A673 (cell line): ENCODE measurements around a stretch of chr2.

GRCh38 chr2:134396417-134397060, 142.7 kb downstream of the MGAT5 start:
- PRO-cap = no peak

- PRO-cap = no peak
These were observed 1.3 kb downstream of the ACMSD start for GRCh38 chr2:134839719-134840052.

DNA sequence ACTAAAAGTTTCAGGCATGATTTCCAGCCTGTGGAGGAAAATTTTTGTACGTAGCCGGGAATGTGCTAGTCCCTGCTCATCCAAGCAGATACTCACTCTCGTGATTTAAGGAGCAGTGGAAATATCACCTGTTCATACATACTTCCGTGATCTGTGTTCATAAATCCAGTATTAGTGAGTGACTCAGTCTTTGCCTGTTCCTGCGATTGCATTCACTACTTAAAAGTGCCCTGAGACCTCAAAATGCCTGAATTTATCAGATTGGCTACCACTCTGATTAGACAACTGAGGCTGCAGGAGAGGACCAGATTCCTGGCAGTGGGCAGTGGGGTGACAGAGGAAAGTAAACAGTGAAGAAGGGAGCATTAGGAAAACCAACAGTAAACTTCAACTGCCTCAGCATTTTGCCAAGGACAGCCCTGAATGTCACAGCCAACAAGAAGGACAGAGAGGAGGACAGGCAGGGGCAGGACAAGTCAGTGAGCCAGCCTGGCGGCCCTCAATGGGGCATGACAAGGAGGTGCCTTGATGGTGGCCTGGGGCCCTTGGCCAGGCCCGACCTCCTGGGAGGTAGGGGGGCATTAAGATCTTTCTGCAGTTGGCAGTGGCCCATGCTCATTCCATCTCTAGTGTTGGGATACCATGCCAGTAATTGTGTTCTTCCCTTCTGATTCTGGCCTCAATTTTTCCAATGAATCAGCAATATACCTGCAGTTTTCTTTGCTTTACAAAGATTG, 24.2 kb downstream of the ACMSD start:
- PRO-cap = no peak

- PRO-cap = bidirectional peak, plus-strand start at chr2:134919019, minus-strand start at chr2:134919074
These were observed 296 bp downstream of the CCNT2 start for GRCh38 chr2:134918929-134919307.

DNA sequence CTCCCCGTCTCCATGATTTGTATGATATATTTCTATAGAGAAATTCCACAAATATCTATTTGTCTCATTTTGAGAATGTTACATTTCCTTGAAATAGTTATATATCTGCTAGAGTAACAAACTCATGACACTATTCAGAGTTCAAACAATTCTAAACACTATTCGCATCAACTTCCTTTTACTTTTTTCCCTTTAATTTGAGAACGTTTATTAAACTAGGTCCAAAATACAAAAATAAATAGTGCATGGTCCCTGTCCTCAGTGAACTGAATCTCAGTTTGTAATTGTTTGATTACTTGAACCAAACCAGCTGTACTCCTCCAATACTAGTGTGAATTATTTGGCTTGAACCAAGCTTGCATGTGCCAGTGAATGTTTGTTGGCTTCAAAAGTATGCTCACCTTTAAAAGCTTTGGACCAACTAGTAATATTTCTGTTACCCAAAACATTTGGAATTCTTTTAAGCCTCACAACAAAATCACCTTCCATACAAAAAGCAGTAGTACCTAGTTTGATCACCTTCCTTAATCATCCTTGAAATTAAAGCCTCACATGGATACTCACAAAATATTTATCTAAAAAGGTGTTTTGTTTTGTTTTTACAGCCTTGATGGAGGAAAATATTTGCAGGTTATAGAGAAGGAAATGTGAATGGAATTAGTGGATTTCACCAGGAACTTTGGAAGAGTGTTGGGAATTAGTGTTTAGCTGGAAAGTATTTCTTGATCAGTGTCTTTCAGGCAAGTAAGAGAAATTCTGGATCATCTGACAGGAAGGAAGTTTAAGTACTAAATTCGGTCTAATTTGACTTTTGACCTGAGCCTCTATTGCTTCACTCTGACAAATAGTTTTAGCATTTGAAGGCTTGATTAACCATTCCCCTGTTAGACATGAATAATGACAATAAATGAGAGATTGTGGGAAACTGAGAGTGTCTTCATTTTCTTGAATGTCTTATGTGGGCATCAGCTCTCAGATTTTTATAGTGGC, 15.7 kb downstream of the CCNT2 start:
- PRO-cap = no peak

DNA sequence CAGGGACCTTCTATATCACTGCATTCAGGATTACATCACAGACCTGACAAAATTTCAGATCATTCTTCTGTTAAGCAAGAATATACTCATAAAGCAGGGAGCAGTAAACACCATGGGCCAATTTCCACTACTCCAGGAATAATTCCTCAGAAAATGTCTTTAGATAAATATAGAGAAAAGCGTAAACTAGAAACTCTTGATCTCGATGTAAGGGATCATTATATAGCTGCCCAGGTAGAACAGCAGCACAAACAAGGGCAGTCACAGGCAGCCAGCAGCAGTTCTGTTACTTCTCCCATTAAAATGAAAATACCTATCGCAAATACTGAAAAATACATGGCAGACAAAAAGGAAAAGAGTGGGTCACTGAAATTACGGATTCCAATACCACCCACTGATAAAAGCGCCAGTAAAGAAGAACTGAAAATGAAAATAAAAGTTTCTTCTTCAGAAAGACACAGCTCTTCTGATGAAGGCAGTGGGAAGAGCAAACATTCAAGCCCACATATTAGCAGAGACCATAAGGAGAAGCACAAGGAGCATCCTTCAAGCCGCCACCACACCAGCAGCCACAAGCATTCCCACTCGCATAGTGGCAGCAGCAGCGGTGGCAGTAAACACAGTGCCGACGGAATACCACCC, 35.1 kb downstream of the CCNT2 start:
- PRO-cap = no peak

- PRO-cap = no peak
These were observed 42.7 kb downstream of the CCNT2 start for GRCh38 chr2:134961120-134961976.

DNA sequence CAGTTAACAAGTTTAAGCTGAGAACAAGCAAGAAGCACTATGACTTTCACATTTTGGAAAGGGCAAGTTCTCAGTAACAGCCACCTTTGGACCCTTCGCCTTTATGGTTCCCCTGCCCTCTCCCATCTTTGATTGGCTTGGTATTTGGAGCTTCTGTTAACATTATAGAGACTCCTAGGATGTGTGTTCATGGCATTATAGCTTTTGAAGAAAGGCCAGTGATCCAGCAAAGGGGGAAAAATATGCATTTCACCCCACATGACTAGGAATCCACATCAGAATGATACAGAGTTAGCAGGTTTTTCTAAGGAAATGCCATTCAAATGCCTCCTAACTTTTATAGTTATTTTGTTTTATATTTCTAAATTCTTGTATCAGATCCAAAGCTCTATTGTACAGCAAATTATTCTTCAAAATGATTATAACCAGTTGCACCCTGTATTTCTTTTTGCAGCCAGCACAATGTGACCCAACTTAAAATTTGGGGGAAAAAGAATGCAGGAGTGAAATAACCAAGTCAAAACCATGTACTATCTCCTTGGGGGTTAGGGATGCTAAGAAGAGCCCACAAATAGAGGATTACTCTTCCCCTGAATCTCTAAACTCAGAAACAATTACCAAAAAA, 17.3 kb upstream of the UBXN4 start:
- PRO-cap = no peak

DNA sequence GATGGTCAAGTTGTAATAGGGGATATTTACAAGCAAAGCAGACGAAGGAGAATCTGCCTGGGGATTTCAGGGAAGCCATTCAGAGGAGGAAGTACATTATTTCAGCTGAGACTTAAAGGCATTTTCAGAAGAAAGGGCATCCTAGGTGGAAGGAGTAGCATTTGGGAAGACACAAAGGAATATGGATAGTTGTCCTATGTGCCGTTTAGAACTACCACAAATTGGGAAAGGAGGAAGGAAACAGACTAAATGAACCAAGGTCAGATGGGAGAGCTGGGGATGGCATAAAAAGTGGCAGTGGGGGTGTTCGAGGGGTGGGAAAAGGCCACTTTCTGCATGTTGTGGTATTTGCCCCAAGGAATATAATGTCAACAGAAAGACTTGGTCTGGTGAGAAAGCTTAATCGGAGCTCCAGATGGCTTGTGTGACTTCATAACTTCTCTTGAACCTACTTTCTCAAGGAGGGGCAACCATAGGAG, 45.8 kb downstream of the UBXN4 start:
- PRO-cap = no peak

DNA sequence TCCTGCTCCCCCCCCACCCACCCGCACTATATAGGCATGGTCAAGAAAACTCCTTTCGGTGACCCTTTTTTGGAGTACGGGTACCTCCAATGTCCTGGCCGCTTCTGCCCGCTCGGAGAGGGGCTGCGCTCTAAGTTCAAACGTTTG, 213 bp downstream of the CXCR4 start:
- PRO-cap = no peak

DNA sequence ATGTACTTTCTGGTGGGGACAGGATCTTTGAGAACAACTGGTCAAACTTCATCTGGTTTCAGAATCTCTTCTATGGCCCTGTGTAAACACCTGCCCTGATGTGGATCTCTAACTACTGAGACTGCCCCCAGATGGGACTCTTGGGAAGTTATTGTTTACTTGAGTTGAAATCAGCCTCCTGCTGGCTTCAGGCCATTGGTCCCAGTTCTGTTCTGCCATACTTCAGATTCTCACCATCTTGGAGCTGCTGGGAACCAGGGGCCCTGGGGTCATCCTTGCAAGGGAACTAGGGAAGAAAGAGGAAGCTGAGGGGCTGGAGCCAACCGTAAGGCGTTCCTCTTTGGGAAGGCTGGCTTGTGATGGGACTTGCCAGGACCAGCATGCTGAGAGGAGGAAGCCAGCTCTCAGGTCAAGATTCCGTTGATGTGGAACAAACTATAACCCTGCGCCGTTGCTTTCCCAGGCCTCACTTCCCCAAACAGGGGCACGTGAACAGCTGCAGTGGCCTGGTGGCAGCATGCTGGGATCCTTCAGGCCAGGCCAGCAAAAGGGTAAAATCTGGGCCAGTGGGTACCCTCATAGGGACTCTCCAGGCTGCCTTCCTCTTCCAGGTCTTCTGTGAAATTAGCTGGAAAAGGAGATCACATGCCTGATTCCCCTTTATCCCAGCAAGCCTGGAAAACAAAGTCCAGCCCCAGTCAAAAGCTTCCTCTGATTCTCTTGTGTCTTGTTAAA, 135.6 kb upstream of the CXCR4 start:
- PRO-cap = no peak

DNA sequence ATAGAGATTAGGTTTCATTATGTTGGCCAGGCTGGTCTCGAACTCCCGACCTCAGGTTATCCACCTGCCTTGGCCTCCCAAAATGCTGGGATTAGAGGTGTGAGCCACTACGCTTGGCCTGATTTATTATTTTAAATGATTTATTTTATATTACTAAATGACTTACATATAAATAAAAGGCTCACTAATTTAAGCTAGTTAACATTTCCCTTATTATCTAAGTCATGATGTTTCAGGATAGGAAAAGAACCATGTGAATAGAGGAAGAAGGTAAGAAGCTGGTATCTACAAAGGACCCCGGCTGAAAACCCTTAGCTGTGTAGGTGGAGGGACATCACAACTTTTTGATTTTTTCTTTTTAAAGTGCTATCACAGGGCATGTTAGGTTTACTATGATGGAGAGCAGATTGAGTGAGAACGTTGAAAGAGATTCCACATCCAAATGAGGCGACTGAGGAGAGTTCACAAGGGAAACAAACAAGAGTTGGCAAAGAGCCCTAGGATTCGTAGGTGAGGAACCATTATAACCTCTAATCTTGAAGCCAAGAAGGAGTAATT, 197.5 kb upstream of the LRP1B start:
- PRO-cap = no peak

DNA sequence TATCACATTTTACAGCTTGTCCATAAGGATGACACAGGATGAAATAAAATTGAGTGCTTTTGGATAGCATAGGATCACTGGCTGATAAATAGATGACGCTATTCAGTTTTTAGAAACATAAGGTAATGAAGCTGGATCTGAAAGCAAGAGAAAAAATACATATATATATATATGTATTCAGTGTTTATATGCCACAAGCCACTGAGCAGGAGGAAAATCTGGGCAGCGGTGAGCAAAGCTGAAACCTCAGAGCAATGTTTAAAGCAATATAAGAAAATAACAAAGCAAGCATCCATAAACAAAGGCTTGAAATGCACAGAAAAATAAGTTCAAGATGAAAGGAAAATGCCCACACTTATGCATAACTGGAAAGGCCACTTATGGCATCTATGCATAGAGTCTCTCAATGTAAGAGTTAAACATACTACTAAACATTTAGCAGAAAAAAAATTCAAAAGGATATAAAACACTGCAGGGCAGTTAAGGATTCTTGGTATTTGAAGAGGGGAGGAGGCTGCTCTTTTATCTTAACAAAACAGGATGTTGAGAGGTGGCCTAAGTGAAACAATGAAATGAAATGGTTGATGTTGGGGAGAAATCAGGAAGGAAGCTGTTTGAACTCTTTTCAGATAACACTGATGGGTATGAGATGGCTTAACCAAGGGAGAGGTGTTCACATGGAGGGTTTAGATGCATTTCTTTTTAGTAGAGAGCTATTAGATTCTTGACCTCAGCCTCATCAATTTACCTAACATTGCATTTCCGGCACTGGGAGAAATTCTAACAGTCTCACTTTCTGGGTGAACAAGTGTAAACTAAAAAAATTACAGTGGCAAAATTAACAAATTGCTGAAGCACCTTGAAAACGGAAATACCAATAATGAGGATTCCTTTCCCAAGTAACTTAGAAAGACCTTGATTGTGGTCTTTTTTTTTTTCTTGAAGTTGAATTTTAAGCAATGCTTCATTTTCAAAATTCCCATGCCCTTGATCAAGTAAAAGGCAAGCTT, 129.2 kb downstream of the ARHGAP15 start:
- PRO-cap = no peak

DNA sequence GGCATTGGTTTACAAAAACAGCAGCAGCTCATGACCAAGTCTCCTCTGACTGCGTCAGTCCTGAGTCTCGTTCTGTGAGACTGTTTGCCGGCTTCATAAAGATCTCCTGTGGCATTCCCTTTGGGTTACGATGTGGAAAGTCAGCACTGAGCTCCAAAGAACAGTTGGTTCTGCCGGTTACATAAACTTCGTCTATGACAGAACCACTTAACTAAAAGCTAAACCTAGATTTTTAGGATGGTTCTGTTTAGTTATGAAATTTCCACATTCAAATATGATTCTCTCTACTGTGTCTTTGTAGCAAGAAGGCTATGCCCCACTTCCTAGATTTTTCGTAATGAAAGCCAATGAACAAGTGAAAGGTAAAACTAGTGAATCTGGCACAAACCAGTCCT, 487.2 kb downstream of the GTDC1 start:
- PRO-cap = no peak

GRCh38 chr2:143935433-143935738, 396.9 kb downstream of the GTDC1 start:
- PRO-cap = no peak

GRCh38 chr2:144356143-144356843, 24.0 kb upstream of the GTDC1 start:
- PRO-cap = no peak

- PRO-cap = unidirectional peak, minus-strand start at chr2:144372555
These were observed 40.1 kb upstream of the GTDC1 start for GRCh38 chr2:144372217-144373040.

DNA sequence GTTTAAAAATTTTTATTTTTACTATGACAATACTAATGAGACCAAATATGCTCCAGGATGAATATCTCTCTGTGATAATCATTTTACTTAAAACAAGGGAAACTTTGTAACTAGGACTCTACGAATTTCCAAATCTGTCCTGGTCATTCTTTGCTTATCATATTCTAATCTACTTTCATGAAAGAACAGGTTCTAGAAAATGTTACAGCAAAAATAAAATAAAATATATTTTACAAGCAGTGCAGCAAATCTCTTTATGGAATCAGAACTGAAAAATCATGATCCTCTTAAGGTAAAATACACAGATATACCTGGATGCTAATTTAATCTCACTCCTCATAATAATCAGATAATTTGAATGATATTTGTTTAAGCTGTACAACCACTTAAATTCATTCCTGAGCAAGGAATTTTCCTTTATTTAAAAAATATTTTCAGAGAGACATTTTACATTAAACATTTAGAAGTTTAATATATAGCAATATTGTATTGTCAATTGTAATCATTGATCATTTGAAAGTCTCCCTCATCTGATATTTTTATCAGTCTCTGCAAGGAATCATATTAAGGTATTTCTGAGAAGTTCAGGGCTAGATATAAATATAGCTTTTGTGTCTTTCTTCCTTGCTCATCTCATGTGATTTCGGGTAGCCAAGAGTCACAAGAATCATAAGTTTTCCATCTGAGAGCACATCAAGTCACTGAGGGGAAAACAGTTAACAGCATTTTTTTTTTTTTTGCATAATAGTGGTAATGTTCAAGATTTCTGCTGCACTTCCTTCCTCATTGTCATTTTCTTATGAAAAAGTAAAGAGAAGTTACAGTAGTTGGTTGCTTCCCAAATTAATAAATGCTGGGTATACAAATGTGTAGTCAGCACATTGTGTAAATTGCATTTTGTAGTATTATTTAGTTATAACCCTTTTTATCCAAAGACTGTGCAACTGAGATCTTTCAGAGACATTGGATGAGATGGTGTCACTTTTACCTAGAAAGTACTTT, 93.8 kb upstream of the GTDC1 start:
- PRO-cap = no peak

DNA sequence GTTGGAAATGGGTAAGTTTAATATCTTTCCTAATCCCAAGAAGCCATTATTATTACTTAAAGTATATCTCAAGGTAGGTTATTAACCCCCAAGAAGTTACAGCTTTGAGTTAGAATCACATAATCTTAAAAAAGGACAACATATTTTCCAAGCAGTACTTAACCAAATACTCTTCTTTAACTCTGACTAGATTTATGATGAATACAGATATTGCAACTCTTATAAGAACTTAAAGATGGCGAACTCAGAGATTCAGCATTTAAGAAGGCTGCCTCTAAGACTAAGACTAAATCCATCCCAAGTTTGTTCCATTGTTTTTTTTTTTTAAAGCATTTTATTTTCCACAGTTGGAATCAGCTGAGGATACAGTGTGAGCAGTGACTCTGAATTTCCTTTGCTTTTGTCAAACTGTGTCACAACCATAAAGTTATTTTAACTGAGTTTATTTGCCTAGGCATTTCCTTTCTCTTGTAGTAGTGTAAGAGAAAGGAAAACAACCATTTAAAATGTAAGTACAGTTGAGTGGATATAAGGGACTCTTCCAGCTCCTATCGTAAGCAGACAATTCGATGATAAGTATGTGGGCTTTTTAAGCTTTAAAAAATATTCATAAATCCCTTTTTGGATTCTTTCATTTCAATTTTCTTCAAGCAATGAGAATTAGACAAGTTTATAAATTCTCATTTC, 64.0 kb downstream of the ZEB2 start:
- PRO-cap = no peak

DNA sequence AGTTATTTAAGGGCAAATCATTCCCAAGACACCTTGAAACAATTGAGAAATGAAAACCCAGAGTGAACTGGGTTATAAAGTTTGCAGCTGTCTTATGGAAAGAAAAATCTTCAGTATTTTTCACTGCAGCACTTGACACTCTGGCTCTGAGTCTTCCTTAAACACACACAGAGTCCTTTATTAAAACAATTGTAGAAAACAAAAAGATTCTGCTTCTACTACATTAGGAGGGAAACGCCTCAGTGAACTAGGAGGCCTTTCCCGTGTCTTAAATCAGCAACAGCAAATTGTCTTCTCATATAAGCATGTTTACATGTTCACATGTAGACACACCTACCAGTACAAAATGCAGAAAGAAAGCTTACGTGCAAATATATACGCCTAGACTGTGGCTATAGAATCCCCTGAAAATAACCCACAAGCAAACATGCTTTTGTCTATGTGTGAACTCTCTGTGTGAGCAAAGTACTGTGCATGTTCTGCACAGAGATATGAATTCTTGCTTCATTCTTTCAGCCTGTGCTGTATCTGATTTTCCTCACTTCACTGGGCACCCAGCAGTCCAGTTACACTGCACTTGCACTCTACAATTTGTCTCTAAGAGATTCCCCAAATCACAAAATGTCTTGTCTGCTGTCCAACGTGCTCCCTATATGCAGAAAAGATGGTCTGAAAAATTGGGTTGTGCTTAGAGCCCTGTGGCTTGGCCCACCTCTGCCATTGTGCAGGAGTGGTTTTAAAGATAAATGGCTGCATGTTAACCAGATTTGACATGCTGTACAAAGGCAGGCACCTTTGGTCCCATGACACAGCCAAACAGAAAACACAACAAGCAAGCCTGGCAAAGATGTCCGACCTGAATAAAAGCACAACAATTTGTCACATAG, 24.5 kb downstream of the ZEB2 start:
- PRO-cap = no peak